Right common carotid artery plus branches (tissue), 1 donor: ENCODE measurements around a stretch of chr14.

GRCh38 chr14:68084939-68085601 is 265.5 kb downstream of the RAD51B start:
- PRO-cap: no peak

DNA sequence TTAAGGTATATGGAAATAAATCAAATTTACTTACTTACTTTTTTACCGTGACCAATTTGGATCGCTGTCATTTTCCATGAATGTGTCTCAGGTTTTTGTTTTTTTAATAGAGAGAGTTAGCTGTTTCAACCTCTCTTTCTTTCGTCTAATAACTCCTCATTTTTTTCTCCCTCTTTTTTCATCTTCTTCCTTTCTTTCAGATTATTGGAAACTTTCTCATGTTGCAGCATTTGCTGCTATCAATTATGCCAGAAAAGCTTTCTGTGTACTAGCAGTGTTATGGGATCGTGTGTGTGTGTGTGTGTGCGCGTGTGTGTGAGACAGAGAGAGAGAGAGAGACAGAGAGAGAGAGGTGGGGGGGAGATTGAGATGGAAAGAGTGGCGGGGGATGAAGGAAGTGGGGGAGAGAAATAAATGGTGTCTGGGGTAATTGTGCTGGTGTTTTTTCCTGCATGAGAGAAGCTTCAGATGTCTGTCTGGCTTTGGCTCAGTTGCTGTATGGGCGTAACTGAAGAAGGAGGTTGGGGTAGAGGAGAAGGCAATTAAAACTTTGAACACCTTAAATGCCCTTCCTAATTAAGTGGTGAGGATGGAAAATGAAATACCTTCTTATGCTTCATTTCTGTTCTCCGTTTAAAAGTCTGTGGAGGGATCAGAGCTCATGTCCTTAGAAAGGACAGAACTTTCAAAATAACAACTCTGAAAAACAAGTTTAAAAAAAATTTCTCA is 268.9 kb downstream of the RAD51B start:
- PRO-cap: bidirectional peak, plus-strand start at position 341 of the sequence, minus-strand start at position 297 of the sequence; unidirectional peak, minus-strand start at position 500 of the sequence

- PRO-cap: unidirectional peak, minus-strand start at chr14:68103982
Observed at GRCh38 chr14:68103646-68104320, 284.2 kb downstream of the RAD51B start.

- PRO-cap: no peak
Observed at GRCh38 chr14:68198510-68199388, 379.2 kb downstream of the RAD51B start.

DNA sequence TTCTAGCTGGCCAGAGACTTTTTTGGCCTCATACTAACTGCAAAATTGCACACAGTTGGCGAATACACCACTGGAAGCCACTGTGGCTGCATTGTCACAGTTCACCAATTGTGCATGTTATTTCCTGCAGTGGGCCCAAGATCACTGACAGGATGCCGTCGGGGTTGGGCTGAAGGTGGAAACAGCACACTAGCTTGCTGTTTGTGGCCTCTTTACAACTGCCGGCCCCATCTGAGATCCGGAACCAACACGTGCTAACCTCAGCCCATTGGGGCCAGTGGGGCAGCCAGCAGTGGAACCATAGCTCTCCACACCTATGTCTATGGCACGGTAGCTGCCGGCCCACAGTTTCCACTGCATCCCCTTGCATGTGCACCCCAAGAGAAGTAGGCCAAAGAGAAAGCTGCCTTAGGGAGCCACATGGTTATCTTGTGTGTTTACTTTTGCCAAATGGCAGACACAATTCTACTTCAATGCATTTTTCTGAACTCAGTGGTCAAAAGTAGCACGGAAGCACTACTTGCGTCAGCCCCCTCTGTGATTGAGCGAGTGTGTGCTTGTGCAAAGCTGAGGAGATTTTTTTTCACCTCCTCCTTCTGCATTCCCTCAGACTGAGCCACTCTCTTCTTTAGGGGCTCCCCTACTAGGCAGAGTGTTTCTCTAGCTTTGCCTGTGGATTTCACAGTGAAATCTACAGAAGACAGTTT is 464.0 kb downstream of the RAD51B start:
- PRO-cap: no peak

GRCh38 chr14:68307843-68308239 is 485.0 kb downstream of the ZFP36L1 start:
- PRO-cap: no peak

DNA sequence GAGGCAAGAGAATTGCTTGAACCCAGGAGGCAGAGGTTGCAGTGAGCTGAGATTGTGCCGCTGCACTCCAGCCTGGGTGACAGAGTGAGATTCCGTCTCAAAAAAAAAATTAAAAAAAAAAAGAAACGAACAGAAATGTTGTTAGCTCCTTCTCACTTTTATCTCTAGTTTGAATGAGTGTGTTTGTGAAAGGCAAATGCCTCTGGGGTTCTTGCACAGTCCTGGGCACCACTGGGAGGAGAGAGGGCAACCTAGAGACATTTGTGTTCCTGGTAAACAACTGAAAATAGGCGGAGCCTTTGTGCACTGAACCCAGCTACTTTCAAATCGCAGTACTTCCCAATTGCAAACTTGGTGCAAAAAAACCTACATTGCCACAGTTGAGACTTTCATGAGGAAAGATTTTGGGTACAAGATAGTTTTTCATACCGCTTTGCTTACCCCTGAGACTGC is 430.1 kb downstream of the ZFP36L1 start:
- PRO-cap: no peak

DNA sequence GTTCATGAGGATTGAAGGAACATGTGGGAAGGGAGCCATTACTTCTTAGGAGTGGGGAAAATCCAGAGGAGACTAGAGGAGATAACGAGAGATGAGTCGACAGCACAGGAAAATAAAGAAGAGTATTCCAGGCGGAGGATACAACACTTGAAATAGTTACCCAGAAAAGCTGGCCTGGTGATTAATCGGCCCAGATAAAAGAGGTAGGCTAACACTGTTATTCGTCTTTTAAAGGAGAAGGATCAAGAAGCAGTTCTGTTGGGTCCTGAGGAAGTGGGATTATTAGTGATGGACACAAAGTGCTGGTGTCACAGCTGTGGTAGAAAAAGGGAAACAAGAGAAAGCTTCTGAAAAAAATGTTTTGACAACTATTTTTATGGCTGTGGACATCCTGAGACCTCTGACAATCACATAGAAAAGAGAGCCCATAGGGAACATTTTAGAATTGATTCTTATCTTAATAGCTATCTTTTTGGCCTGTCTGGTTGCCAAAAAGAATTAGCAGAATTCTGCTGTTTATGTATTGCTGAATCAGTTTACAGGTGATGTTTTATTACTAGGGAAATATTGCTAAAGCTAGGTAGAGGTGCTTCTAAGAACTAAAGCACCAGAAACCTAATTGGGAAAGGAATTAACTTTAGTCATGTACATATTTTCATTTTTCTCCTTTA is 425.2 kb downstream of the ZFP36L1 start:
- PRO-cap: no peak

GRCh38 chr14:68385004-68385220 is 408.0 kb downstream of the ZFP36L1 start:
- PRO-cap: no peak

DNA sequence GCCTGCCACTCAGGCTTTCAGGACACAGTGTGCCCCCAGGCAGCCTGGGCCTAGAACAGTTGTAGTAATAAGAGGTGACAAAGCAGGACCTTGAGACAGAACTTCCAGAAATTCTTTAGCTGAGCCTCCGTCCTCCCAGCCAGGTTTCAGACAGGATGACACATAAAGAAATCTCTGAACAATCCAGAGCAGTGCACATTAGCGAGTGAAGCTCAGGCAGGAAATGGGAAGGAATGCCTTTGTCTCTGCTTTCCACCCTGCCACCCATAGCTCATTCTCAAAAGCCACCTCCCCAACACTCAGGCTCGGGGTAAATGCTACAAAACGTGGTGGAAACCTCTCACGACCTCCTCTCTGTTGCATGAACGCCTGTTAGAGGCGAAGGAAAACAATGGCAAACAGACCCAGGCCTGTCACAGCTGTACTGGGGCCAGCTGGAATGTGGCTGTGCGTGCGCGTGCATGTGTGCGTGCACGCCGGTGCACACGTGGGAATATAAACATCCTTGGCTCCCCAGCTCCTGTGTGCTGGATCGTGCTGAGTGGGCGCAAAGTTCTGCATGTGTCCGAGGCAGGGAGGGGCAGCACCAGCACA is 286.7 kb downstream of the ZFP36L1 start:
- PRO-cap: no peak

GRCh38 chr14:68521958-68523070 is 270.6 kb downstream of the ZFP36L1 start:
- PRO-cap: no peak

GRCh38 chr14:68546864-68547339 is 246.0 kb downstream of the ZFP36L1 start:
- PRO-cap: bidirectional peak, plus-strand start at chr14:68547036, minus-strand start at chr14:68546947

DNA sequence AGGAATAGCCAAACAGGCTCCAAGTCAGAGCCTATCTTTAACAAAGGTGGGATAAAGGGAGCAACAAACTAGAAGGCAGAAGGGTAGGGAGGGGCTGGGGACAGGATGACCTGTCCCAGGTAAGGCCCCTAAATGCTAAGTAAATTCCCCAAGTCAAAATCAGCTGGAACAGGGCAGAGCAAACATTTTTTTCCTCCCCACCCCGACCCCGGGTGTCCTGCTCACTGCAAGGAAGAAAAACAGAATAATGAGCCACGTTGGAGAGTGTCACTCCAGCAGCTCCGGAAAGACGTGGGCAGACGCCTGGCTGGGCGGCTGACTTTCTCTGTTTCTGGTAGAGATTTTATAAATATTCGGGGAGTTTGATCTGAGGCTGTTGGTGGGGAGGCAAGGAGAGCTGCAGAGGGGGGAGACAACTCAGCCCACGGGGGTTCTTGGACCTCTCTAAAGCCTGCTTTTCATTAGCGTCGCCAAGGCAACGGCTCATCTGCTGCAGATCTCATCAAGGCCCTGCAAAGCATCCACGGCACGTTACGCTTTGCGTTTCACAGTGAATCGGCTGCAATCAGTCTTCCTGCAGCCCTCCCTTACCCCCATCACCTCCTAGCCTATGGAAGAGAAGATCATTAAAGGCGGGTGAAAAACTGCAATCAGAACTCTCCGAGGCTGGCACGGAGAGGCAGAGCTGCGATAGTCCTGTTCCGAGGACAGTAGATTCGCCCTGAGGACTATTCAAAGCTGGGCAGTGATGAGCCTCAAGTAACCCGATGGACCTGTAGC is 207.2 kb downstream of the ZFP36L1 start:
- PRO-cap: no peak

DNA sequence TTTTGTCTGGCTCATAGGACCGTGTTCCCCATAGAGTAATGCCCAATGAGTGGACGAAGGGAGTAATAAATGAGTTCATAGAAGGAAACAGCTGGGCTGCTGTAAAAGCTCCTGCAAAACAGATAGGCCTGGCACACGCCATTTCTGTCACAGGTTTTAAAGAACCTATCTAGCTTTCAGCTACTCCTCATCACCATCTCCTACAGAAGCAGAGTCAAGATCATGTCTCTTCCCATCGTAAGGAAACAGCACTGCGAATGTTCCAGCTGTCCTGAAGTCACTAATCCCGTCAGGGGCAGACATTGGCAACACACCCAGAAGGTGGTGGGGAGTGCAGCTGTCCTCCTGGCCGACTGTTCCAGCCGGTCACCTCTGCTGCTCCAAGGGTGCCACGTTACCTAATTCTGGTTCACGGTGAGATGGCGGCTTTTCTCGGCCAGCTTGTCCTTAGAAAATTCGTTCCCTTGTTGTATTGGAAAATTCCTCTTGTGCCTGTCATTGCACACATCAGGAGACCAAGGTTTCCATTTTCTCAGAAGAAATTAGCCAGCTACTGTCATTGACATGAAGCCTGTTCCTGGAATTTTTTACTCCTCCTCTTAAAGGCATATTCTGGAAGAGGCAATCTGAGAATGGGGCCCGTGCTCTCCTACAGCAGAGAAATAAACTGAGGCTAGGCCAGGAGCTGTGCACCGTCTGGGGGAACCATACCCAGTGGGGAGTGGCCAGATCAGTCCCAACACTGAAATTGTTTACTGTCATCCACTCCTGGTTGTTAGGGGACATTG is 196.1 kb downstream of the ZFP36L1 start:
- PRO-cap: no peak

DNA sequence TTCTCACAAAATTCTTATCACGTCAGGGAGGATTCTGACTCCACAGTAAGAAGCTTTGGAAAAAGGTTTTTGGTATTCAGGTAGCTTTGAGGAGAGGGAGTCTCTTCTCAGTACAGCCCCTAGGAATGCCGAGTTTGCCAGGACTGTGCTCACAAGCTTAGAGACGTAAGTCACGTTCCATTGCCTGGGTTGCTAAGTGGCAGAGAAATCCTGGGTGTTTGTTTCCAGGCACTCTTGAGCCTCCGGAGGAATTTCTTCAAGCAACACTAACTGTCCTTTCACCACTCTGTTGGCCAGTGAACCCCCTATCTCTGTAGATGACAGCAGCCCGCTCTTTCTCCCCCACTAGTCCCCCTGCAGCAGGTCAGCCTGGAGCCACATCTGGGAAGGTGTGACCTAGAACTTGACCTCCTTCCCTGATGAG is 162.8 kb downstream of the ZFP36L1 start:
- PRO-cap: no peak

GRCh38 chr14:68667140-68667639 is 125.7 kb downstream of the ZFP36L1 start:
- PRO-cap: no peak

GRCh38 chr14:68671666-68672345 is 121.1 kb downstream of the ZFP36L1 start:
- PRO-cap: no peak

- PRO-cap: no peak
Observed at GRCh38 chr14:68685109-68686041, 107.5 kb downstream of the ZFP36L1 start.

- PRO-cap: no peak
Observed at GRCh38 chr14:68763461-68763997, 29.3 kb downstream of the ZFP36L1 start.

DNA sequence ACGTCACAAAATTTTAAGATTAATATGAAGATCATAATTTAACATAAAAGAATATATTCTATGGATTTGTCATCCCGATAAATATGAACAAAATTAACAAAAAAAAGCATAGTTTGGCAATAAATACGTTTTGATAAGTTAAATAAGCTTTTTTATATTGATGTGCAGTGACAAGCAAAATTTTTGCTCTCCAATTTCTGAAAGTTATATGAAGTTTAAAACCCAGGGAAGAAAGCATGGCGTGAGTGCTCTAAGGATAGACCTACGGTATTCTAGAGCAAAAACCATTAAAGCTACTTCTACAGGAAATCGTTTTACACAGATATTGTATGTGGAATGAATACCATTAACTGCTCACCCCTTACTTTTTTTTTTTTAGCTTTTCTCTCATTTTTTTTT is 4.6 kb downstream of the ZFP36L1 start:
- PRO-cap: no peak